Placental epithelial cell (primary cell): ENCODE measurements around the gene KDM3A.

DNA sequence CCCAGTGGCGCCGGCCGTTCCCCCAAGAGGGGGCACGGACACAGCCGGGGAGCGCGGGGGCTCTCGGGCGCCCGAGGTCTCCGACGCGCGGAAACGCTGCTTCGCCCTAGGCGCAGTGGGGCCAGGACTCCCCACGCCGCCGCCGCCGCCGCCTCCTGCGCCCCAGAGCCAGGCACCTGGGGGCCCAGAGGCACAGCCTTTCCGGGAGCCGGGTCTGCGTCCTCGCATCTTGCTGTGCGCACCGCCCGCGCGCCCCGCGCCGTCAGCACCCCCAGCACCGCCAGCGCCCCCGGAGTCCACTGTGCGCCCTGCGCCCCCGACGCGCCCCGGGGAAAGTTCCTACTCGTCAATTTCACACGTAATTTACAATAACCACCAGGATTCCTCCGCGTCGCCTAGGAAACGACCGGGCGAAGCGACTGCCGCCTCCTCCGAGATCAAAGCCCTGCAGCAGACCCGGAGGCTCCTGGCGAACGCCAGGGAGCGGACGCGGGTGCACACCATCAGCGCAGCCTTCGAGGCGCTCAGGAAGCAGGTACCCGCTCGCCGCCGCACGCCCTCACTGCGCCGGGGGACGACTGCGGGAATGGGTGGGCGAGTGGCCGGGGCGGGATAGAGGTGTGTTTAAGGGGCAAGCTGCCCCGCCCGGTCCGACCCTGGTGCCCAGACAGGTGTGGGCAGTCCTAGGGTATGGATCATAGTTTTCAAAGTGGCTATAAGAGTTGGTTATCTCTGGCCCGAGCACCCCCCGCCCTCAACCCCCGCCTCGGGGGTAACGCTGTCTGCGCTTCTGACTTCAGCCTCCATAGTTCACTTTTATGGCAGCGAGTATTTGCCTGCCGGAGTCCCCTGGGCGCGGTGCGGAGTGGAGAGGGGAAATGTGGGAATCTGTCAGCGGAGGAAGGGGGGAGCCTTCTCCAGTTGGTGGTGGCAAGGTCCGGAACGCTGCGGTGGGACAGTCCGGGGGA, 916 bp downstream of the ATOH8 start:
- CAGE, long polyA plus RNA: no peak

- CAGE, long polyA plus RNA: no peak
Measured at GRCh38 chr2:85756848-85757848, 3.4 kb downstream of the ATOH8 start.

DNA sequence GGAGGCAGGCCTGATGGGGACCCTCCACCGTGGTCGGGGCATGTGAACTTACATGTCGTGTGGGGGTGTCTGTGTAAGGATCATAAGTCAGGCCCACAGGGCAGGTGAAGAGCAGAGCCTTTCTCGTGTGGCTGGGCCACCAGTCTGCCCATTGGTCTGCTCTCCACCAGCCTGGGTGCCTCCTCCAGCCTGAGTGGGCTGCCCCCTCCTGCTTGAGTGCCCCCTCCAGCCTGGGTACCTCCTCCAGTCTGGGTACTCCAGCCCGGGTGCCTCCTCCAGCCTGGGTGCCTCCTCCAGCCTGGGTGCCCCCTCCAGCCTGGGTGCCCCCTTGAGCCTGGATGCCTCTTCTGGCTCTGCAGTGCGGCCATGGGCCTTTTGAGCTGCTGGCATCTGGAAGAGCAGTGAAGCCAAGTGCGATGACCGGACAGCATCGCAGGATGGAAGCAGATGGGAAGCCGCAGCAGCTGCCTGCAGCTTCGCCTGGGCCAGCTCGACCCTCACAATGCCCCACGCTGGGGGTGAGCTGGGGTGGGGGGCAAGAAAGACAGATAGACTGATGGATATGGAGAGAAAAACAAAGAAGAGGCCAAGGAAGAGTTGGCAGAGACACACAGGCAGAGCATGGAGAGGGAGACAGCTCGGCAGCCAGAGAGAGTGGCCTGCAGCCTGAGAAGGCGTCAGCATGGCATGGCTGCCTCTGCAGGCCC, 25.1 kb downstream of the ATOH8 start:
- CAGE, long polyA plus RNA: no peak

- CAGE, long polyA plus RNA: no peak
Measured at GRCh38 chr2:85844357-85844902, 44.4 kb downstream of the ST3GAL5 start.

DNA sequence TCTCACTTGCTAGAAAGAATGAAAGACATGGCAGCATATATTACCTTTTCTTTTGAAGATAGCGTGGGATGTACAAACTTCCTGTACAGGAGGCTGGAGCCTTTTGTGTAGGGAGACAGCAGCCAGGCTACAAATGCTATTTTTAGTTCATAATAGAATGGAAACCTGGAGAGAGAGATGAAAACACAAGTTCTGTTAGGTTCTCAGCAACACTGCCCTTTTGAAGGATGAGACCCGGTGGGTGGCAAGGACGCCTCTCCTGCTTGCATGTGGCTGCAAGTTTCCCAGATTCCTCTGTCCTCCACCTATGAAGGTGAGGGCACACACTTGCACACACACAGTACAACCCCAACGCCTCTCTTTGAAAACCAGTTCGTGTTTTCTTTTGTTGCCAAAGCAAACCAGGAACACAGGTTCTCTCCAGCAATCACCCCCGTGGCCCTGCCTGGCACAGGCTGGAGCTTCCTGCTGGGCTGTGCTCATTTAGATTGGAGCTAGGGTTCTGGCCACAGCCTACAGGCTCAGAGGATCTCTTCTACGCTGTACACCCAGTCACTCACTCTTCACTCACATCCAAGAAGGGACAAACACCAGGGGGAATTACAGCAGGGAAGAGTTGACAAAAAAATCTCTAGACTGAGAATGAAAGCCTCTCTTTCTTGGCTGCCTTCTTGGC, 55.5 kb downstream of the MRPL35 start:
- CAGE, long polyA plus RNA: no peak

- CAGE, long polyA plus RNA: no peak
Measured at GRCh38 chr2:86368243-86368807, 30.9 kb upstream of the REEP1 start.

DNA sequence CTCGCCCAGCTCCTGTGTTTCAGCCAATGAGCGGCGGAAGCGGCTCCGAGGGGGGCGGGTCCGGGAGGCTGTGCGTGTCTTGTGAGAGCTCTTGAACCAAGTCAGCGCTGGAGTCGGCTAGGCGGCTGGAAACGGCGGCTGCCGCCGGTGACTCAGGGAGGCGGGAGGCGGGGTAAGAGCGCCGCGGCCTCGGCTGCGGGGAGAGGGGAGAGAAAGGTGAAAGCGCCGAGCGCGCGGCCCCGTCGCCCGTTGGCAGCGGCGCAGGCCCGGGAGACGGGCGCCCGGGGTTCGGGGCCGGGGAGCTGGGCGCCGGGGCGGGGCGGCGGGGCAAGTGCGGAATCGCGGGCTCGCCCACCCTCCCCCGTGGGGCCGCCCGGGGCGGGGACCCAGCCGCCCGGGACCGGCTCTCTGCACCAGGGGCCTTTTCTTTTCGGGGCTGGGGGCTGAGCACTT, at the start of gene KDM3A:
KDM3A (plus strand) TSS at position 99 of the 453 bp plus-strand sequence.
- CAGE, long polyA plus RNA: no peak

DNA sequence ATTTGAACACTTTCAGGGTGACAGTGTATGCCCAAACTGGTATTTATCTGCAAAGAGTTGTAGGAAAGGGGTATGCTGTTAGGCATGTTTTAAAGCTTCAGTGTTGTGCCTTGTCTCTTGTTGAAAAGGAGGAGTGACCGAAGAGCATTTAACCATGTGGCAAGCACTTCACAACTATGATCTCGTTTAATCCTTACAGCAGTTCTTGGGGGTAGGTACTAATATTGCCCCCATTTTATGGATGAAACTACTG, 2.1 kb downstream of the KDM3A start:
- CAGE, long polyA plus RNA: no peak

DNA sequence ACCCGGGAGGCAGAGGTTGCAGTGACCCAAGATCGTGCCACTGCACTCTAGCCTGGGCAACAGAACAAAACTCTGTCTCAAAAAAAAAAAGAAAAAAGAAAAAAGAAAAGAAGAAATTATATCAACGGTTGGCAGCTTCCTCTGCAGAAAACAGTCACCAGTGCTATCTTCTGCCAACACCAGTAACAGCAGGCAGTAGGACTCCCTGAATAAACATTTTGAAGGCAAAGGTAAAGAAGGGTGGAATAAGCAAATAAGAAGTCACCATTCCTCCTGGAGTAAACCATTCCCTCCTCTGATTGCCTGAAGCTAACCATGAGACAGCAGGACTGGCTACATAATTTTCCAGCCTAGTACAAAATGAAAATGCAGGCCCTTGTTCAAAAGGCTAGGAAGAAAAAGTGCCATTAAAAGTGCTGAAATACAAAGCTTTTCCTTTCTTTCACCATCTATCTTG, 9.0 kb upstream of the RNF103 start:
- CAGE, long polyA plus RNA: no peak

DNA sequence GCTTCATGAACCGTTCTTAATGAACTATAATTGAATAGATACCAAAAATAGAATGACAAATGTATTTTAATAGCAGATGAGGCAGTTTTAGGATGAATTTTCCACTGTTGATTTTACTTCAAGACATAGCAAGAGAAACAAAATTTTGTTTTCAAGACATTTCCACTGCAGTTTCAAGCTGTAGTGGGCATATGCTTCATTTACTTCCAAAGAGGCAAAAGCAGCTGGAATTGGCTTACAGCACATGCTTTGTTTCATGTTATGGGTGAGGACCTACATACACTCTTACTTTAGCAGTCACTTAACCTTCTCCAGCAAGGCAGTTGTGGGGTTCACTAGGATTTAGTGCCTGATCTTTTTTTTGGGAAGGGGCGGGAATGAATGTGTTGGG, 13.7 kb downstream of the CD8A start:
- CAGE, long polyA plus RNA: no peak

GRCh38 chr2:86785356-86785938, 5.3 kb downstream of the CD8A start:
- CAGE, long polyA plus RNA: no peak

GRCh38 chr2:86793585-86794188, 3.0 kb upstream of the CD8A start:
- CAGE, long polyA plus RNA: no peak

- CAGE, long polyA plus RNA: no peak
Measured at GRCh38 chr2:87521159-87521929, 226.5 kb upstream of the PLGLB2 start.

- CAGE, long polyA plus RNA: no peak
Measured at GRCh38 chr2:88015778-88016653, 39.6 kb downstream of the KRCC1 start.

- CAGE, long polyA plus RNA: no peak
Measured at GRCh38 chr2:88016654-88017371, 38.8 kb downstream of the KRCC1 start.

DNA sequence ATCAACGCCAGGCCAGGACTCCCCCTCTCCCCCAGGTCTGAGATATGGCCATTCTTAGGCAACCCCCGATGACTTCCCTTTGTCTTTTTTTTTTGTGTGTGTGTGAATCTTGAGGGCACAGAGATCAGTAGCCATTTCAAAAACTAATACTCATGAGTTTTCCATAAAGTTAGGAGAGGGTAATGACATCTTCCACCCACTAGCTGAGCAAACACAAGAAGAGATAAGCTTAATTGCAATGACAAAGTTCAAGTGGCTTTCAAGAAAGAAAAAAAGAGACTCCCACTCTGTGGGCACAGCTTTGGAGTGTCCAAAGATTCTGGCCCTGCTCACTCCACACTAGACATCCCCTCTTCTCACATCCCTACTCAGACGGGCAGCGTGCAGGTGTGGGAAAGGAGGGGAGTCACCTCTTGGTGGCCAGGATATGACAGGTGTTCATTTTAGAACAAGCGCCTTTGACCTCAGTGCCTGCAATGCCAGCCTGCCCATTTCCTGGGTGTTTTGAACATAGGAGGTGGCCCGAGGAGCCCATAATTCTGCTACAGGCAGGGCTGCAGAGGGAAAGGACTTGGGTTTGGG, 3.7 kb upstream of the FABP1 start:
- CAGE, long polyA plus RNA: no peak

DNA sequence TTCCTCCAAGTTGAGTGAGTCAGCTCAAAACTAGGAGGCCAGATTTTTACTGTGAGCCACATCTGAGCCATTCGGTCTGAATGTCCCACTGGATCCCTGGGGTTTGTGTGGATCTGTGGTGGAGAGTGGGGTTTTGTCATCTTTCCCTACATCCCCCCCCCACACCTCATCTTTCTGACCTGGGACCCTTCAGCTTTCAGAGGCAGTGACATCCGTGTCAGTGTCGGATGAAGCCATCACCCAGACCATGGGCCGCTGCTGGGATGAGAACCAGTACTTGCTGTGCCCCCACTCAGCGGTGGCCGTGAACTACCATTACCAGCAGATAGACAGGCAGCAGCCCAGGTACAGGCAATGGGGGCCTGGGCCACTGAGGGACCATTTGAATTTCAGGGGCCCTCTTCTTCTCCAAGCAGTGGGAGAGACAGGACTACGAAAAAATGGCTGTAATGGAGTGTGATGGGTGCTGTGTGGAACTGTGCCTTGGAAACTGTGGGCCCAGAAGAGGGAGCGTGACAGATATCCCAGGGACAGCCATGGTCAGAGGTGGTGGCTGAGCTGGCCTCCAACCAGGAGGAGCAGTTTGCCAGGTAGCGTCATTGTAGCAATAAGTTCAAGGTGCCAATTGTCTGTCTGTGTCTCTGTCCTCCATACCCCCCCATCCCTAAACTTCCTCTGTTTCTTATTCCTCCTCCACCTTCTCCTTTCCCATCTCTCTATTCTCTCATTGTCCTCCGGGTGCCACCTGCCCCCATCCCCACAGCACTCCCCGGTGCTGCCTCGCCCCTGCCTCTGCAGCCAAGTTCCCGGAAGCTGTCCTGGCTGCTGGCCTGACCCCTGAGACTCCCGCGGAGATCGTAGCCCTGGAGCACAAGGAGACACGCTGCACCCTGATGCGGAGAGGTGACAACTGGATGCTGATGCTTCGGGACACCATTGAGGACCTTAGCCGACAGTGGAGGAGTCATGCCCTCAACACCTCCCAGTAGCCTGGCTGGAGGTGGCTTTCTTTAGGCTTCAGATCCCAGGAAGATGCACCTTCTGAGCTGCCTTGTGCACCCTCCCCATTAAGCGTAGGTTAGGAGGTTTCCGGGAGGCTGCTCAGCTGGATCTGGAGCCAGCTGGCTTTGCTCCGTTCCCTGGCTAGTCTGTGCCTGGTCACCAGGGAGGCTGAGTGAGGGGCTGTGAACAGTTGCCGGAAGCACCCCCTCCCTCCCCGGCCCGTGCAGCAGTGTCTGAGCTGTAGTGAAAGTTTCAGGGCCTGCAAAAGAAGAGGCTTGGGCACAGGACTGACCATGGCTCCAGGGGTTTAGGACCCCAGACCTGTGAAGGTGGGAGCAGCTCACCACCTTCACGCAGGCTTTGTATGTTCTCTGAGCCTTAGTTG, 15.5 kb downstream of the THNSL2 start:
- CAGE, long polyA plus RNA: no peak

DNA sequence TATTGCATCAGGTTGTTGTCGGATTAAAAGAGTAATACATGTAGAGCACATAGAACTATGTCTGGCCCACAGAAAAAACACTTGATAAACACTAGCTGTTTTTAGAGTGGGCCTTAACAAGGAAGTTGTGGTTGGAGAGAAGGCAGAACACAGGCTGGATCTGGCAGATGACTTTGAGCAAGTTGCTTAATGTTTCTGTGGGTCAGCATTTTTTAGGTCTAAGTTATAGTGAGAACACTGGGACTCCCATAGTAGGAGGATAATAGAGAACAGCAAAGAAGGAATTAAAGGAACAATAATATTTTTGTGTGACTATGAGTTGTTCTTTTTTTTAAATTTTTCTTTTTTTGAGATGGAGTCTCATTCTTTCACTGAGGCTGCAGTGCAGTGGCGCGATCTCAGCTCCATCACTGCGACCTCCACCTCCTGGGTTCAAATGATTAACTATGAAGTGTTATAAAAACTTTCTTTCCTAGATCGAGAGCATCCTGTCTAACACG, 111.8 kb downstream of the THNSL2 start:
- CAGE, long polyA plus RNA: no peak

DNA sequence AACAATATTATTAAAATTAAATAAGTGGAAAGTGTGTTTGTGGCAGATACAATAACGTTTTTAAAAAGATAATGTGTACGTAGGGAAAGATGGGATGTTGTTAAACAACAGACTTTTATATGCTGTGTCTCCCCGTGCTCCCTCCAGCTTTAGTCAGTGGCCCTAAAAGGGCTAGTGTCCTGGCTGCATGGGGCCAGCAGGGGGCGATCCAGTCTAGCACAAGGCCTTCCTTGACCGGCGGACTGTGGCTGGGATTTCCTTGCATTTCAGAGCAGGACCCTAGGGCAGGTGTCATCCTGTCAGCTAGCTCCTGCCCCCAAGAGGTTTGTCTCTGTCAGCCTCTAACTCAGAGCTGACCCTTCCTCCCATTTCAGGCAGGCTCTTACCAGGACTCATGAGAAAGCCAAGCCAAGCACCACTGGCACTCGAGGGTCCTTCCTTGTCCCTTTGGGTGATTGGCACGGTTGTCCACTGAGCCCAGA, 140.2 kb downstream of the RPIA start:
- CAGE, long polyA plus RNA: no peak

GRCh38 chr2:88884969-88885645, 193.6 kb downstream of the RPIA start:
- CAGE, long polyA plus RNA: no peak